Thoracic aorta (tissue), 1 donor: ENCODE measurements around a stretch of chr2.

- RAMPAGE, long total RNA, result no peak
Measured at GRCh38 chr2:143524722-143525359, 395.6 kb downstream of the ARHGAP15 start.

DNA sequence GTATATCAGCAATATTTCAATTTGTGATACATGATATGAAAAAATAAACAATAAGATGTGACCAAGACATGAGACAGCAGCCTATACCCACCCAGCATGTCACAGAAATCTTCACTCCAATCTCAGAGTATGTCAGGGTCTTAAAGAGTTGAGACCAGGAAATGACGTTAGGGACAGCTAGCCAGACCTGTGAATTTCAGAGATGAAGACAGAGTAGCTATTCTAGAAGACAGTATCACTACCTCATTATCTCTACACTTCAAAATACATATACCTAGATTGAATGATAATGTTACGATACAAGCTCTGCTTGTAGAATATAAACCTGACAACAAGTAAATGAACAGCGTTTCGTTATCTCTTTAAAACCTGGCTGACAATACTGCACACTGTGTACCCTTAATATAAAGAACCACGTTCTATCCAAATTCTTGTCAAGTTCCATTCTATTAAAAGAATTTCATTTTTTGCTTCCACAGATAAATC is 95.1 kb downstream of the GTDC1 start:
- RAMPAGE, long total RNA, result no peak

GRCh38 chr2:144379937-144380479 is 47.7 kb upstream of the GTDC1 start:
- RAMPAGE, long total RNA, result no peak

DNA sequence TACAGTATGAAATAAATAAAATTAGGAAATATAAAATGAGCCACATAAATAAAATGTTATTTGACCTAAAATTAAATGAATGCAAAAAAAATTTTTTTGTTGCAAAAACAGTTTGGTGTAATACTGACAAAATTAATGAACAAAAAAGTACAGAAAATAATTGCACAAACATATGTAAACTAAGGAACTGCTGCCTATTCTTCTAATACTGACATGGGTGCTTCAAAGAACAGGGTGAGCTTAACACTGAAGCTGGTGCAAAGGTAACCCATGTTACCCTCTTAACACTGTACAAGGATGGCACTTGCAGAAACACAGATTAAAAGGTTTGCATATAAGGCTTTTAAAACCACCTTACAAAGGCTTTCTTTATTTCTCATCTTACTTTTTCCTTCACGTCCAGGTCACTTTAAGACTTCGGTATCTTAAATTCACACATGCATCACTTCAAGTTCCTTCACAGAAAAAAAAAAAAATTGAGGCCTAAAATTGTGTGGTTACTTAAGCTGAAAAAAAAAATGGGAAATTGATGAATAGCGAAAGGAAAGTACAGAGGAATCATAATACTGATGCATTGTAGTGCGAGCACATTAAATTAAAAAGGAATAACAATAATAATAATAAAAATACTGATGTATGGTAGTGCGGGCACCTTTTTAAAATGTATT is 56.2 kb upstream of the GTDC1 start:
- RAMPAGE, long total RNA, result no peak

DNA sequence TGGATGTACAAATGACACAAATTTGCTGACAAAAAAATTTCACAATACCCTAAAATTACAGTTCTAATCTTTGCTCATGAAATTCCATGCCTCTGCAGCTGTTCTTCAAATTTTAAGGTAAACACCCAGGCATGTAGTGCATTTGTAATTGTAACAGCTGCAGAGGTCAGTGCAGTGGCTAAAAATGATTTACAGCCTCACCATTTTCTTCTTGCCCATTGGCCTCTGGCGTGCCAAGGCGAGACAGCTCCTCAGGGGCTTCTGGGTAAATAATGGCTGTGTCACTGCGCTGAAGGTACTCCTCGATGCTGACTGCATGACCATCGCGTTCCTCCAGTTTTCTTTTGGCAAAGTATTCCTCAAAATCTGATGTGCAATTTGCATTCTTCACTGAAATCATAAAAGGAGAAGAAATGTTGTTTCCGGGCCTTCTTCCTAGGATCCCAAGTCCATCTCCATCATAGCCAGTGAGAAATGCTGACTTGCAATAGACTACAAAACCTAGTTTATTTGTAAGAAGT is 72.4 kb upstream of the GTDC1 start:
- RAMPAGE, long total RNA, result no peak

DNA sequence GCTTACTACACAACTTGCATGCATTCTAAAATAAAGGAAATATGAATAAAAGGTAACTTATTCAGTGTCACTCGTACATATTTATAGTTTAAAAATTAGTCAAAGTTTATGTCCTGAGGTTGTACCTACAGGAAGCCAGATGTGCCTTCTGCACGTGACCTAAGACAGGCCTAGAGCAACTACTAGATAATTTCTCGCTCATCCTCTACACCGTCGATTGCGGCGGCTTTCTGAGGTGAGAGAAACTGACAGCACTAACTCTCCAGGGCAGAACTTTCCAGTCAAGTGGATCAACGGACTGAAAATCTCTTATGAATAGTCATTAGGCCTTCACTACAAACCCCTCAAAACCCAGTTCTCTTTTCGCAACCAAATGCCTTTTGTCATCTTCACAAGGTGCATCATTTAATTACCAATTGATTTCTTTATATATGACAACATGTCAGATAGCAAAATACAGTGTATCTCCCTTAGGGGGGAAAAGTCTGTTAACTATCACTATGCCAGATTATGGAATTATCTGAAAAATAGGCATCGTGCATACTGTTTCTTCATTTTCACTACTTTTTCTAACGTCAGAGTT is 54.1 kb downstream of the ZEB2 start:
- RAMPAGE, long total RNA, result no peak

DNA sequence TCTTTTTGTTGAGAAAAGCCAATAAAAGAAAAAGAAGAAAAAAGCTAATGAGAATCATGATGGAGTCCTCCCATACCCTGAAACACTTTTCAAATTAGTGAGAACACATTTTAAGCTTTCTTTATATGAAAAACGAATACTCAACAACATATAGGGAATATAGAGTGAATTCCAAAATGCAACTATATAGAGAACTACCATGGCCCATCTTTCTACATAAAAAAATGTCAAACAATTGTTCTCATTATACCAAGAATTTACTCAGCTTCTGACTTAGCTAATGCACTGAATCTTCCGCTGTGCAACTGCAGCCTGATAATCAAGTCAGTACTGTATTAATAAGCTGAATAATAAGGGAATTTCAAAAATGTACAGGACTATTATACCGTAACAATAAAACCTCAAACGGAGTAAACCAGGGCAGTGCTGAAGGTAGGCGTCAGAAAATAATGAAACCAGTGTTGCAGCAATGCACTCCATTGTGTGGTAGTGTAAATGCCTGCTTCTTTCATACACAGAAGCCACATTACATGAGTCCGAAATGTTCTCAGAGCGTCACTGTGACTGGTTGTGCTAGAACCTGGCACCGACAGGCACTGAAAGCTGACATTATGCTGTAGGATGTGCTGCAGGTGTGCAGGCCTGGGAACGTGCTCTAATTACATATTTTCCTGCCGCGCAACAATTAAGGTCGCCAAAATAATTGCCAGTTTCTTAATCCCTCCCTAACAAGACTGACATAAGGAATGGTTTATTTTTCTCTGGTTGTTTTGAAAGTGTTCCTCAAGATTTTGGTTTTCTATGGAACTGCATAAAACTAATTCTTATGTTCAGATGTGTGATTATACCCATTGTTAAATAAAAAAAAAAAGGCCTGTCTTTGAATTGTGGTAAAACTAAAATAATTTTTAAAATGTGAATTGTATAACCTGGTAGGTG is 53.3 kb downstream of the ZEB2 start:
- RAMPAGE, long total RNA, result no peak

GRCh38 chr2:144484471-144485407 is 35.2 kb downstream of the ZEB2 start:
- RAMPAGE, long total RNA, result no peak

DNA sequence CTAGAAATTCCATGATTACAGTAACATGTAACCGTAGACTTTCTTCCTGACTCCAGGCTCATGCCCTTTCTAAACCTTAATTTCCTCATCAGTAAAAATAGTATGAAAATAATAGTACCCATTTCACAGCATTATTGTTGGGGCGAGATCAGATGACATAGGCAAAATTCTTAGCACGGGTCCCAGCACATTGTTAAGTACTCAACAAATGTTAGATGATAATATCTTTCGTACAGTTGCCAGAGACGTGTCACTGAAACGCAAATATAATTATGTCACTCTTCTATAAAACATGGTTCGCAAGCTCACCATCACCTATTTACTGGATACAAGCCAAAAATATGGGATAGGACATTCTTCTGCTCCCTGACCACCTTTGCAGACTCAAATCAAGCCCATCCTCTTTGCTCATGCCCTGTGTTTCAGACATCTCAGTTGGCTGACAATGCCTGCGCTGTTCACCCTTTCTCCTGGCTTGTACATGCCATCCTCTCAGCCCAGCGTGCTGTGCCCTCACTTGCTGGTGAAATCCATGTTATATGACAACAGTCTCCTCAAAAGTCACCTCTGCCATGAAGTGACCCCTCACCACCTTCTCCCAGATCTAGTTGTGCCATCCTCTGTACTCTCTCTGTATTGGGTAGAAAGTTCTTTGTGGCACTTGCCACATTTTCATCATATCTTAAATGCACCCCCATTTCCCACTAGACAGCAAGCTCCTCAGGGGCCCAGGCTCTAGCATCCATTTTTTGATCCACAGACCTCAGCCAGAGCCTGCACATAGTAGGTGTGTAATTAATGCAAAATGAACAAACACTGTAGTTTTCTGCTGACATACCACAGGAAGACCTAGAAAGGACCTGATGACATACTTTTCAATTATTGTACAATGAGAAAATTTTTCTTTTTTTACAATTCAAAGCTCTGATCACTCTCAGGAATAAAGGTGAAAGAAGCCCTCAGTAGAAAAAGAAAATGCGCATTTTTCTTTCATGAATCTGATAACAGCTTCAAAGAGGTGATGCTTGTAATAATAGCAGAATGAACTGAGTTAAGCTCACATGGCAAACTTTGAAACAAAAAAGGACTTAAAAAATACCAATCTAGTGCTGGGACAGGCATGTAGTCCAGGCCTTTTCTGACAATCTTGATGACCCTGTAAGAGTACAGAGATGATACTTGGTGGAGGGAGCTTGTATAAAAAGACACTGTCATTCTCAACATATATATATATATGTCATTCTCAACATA is 22.9 kb downstream of the ZEB2 start:
- RAMPAGE, long total RNA, result no peak

DNA sequence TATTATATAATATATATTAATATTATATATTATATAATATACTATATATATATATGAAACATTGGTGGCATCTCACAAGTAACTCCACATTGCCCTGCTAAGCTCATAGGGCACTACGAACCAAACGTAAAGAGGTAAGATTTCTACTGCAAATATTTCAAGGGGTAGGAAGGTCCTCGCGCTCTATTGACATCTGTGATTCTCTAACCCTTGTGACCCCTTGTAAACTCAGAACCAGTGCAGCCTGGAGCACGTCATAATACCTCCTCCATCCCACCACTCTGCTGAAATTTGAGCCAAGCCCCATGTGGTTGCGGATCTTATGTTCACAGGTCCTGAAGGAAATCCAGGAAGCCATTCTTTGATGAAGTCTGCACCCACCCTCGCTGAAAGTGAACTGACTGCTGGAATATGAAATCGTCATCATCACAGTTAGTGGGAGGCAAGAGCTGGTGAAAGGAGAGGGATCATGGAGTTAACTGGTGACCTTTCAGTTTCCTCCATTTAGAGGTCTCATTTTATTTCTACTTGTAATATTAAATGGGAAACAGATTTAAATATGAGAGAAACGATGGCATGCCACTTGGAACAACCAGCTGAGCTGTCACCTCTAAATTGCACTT is 21.7 kb downstream of the ZEB2 start:
- RAMPAGE, long total RNA, result no peak

GRCh38 chr2:144511287-144512549 is 8.2 kb downstream of the ZEB2 start:
- RAMPAGE, long total RNA, result no peak

- RAMPAGE, long total RNA, result no peak
Measured at GRCh38 chr2:144513457-144514092, 6.3 kb downstream of the ZEB2 start.

DNA sequence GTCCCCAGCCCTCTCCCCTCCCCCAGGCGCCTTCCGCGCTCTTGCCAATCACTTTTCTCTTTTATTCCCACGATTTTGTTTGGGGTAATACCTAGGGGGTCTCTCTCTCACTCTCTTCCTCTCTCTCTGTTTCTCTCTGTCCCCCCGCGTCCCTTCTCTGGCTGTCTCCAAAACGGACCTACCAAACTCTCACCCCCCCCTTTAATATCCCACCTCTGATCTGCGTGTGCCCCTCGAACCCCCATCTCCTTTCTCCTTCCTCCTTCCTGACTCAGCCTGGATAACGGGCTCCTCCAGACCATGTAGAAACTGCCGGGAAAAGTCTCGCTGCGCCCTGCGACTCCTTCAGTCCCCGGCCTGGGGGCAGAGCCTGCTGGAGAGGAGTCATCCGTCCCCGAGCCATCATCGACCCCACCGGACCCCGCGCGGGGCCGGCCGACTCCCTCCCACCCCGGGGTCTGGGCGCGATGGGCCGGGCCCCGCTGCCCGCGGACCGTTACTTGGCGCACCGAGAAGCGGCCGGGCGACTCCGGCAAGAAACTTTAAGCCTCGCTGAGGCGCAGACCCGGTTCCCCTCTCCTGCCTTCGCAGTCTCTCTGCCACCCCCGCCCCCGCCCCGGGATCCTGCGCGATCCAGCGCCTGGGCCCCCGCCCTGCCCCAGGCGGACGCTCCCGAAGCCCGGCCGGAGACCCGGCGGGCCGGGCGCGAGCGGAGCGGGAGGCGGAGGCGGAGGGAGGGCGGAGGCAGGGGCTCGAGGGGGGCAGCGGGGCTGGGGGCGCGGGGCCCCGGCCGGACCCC is 3.5 kb downstream of the ZEB2 start:
- RAMPAGE, long total RNA, result no peak

- RAMPAGE, long total RNA, result no peak
Measured at GRCh38 chr2:144529877-144530169, 9.9 kb upstream of the ZEB2 start.

- RAMPAGE, long total RNA, result no peak
Measured at GRCh38 chr2:144902946-144903467, 383.1 kb upstream of the ZEB2 start.

- RAMPAGE, long total RNA, result no peak
Measured at GRCh38 chr2:146940146-146940702, 904.6 kb upstream of the ACVR2A start.

DNA sequence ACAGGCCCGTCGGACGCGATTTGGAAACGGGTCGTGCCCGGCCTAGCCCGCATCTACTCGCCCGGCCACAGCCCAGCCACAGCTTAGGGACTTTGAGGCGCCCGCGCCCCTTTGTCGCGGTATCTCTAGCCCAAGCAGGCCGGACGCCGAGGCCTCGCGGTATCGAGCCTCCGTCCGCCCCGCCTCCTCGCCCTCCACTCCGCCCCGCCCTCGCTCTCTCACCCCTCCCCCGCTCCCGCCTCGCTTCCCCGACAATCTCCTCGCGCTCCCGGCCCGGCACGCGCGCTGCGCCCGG is 775 bp upstream of the ACVR2A start:
- RAMPAGE, long total RNA, result no peak

DNA sequence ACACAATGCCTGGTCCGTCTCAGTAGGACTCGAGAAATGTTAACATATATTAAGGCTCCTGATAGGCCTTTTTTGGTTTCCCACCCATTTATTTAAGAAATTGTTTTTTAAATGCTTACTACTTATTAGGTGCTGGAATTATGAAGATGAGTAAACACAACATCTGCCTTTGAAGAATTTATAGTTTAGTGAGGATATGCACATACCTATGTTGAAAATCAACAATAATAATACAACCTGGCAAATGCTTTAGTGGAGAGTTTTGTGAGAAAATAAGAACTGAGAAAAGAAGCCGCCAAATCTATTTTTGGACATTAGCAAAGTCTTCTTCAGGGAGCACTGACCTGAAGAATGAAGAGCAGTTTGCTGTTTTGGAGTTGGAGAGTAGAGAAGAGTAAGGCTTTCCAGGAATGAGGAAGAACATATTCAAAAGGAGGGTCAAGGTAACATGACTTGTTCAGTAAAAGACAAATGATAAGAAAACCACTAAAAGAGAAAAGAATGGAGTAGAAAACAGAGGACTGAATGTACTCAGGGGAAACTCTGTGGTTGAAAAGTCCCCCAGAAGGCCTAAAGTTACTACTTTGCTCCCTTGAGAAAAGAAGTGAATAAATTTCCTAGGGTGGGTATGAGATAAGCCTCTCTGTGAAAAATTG is 27.5 kb downstream of the MBD5 start:
- RAMPAGE, long total RNA, result no peak

- RAMPAGE, long total RNA, result no peak
Measured at GRCh38 chr2:148552522-148552948, 92.0 kb upstream of the EPC2 start.

- RAMPAGE, long total RNA, result no peak
Measured at GRCh38 chr2:148614267-148615028, 30.1 kb upstream of the EPC2 start.